ENCODE measurements around a stretch of chr2.

DNA sequence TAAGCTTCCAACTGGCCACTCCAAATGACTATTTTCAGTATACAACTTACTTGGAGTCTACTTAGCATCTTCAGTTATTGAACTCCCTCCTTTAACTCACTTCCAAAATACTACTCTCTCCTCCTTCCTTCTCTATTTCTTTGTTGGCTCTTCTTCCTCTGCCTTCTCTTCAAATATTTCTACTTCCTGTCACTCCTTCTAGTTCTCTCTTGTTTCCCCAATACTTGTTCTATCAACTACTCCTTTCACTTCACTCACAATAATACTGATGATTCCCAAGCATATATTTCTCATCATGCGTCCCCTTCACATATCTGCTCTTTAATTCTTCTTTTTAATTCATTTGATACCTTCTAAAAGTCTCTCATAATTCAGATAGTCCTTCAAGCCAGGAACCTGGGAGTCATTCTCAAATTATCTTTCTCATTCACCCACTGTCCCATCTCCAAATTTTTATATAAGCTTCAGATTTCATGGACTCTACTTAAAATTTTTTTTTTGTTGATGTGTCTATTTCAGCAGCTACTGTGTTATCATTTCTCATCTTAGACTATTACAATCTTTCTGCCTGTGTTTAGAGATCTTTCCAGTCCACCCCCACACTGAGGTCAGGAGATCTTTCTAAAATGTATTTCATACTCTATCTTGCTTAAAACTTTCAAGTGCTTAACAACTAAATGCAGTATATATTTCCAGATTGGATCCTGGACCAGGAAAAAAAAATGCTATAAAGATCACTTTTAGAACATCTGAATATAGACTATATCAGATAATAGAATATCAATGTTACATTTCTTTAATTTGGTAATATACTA lies 44.9 kb downstream of the STRN start:
- RRBS: no CpG with 5 or more reads among the region's 1 CpG

GRCh38 chr2:37011072-37011593 lies 44.8 kb upstream of the STRN start:
- RRBS: no CpG with 5 or more reads among the region's 6 CpGs

DNA sequence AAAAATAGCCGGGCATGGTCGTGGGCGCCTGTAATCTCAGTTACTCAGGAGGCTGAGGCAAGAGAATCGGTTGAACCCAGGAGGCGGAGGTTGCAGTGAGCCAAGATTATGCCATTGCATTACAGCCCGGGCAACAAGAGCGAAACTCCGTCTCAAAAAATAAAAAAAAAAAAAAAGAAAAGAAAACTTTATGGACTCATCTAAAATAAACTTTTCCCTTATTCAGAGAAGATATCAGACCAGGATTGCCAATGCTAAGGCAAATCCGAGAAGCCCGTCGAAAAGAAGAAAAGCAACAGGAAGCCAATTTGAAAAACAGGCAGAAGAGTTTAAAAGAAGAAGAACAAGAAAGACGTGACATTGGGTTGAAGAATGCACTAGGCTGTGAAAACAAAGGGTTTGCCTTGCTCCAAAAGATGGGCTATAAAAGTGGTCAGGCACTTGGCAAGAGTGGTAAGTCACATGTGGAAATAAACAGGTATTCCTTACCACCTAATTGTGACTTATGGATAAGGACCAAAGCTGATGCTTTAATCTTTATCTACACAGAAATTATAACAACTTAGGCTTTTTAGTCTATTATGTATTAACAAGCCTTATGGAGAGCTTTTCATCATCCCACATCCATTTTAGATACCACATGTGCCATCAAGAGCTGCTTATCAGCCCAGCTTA lies 5.2 kb downstream of the GPATCH11 start:
- RRBS: no CpG with 5 or more reads among the region's 12 CpGs

DNA sequence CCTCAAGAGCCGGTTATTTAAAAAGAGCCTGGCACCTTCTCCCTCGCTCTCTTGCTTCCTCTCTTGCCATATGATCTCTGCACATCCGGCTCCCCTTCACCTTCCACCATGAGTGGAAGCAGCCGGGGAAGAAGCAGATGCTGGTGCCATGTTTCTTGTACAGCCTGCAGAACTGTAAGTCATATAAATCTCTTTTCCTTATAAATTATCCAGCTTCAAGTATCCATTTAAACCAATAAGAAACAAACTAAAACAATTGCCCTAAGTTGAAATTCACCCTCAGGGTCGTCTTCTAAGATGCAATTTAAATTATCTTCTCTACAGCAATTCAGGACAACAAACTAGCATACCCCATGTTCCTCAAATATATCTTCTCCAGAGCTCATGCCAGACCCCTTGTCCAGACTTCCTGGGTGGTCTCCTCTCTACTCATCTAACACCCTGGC lies 21.1 kb downstream of the GPATCH11 start:
- RRBS: 93% methylated on average over 3 of the region's 5 CpGs

GRCh38 chr2:37141334-37141776 lies 15.4 kb downstream of the EIF2AK2 start:
- RRBS: no CpG with 5 or more reads among the region's 3 CpGs

GRCh38 chr2:37323688-37324190 lies 894 bp downstream of the PRKD3 start:
- RRBS: no CpG with 5 or more reads among the region's 16 CpGs

DNA sequence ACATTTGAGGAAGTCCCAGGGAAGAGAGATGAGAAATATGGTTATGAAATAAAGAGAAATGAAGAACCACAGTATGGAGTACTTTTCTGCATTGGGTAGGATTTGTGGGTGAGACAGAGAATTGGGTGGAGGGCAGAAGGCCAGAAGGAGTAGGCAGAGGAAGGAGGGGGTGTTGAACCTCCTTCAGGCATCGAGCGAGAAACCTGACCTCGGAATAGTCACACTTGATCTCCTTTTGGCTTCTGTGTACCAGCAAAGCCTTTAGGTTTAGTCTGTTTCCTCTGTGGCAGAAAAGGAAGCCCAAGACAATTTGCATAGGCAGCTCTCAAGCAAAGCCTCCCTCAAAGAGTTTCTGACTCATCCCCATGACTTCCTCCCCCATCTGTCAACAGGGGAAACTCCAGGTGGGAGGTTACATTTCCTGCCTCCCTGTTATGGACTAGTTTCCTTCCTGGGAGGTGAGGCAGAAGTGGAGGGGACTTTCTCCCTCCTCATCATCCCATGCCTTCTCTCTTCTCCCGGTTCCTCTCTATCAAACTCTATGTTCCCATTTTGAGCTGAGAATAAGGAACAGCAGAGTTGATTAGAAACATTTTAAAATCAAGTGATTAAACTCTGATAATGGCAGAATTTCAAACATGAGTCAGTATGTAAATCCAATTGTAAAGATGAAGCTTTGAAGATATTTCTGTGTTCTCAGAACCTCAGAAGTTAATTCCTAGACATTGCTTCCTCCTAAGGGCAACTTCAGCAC lies 46.0 kb downstream of the QPCT start:
- RRBS: no CpG with 5 or more reads among the region's 4 CpGs

GRCh38 chr2:37454832-37455555 lies 110.6 kb downstream of the QPCT start:
- RRBS: no CpG with 5 or more reads among the region's 4 CpGs

DNA sequence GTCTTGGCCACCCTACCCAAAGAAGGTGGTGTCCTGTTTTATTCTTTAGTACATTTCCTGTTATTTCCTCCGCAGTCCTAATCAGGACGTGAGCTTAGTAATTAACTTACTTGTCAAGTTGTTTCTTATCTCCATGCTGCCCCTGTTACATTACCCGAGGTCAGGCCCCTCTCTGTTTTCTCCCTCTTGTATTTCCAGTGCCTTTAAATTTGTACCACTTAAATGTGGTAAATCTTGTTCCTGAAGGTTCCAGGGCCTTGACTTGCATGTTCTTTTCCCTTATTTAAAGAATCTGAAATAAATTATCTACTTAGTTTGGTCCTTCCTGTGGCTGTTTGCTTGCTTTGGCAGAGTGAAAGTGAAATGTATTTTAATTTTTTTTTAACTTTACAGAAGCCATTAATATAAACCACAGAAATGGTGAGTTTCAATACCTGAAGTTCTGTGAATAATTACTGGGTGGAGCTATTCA lies 73.5 kb upstream of the RMDN2 start:
- RRBS: no CpG with 5 or more reads among the region's 3 CpGs

- RRBS: no CpG with 5 or more reads among the region's 3 CpGs
Observed at GRCh38 chr2:37920689-37921007, 4.4 kb upstream of the RMDN2 start.

GRCh38 chr2:37929286-37929789 lies 4.3 kb downstream of the RMDN2 start:
- RRBS: no CpG with 5 or more reads among the region's 3 CpGs

DNA sequence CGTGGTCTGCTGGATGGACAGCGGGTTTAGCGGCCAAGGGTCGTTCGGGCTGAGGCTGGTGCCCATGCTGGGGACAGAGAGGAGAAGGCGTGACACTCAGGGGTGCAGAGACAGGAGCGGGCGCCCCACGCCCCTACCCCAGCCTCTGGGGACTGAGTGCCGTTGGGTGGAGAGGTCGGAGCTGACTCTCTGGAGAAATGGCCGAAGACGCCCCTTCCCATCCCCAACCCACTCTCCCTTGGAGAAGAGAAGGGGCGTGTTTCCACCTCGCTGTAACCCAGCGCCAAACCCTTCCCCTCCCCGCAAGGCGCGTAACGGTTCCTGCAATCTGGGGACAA lies 659 bp downstream of the CYP1B1 start:
- RRBS: no CpG with 5 or more reads among the region's 20 CpGs

GRCh38 chr2:38106393-38107331 lies 30.7 kb upstream of the CYP1B1 start:
- RRBS: no CpG with 5 or more reads among the region's 10 CpGs

GRCh38 chr2:38376008-38376534 lies 1.0 kb downstream of the ATL2 start:
- RRBS: no CpG with 5 or more reads among the region's 24 CpGs

- RRBS: no CpG with 5 or more reads among the region's 5 CpGs
Observed at GRCh38 chr2:38443242-38443733, 66.2 kb upstream of the ATL2 start.

GRCh38 chr2:38534864-38535820 lies 67.6 kb downstream of the HNRNPLL start:
- RRBS: no CpG with 5 or more reads among the region's 28 CpGs

DNA sequence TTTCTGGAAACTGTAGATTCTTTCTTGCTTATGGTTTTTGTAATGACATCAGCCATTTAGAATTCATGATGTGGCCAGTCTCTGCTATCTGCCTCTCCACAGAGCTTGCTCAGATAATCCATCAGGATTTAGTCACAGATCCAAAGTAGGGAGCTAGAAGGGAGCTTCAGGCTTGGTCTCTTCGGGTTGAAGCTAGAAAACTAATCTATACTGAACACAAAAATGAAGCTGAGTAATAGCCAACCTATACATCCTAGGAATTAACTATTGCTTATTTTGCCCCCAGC lies 36.6 kb downstream of the GALM start:
- RRBS: no CpG with 5 or more reads among the region's 1 CpG

- RRBS: no CpG with 5 or more reads among the region's 27 CpGs
Observed at GRCh38 chr2:38748749-38749768, 2.1 kb downstream of the SRSF7 start.

- RRBS: no CpG with 5 or more reads among the region's 4 CpGs
Observed at GRCh38 chr2:38849552-38850160, 26.1 kb downstream of the DHX57 start.

- RRBS: no CpG with 5 or more reads among the region's 8 CpGs
Observed at GRCh38 chr2:39034980-39035726, 85.7 kb downstream of the SOS1 start.

All from GM19240 (cell line).